ENCODE measurements around the gene FEZF2.

DNA sequence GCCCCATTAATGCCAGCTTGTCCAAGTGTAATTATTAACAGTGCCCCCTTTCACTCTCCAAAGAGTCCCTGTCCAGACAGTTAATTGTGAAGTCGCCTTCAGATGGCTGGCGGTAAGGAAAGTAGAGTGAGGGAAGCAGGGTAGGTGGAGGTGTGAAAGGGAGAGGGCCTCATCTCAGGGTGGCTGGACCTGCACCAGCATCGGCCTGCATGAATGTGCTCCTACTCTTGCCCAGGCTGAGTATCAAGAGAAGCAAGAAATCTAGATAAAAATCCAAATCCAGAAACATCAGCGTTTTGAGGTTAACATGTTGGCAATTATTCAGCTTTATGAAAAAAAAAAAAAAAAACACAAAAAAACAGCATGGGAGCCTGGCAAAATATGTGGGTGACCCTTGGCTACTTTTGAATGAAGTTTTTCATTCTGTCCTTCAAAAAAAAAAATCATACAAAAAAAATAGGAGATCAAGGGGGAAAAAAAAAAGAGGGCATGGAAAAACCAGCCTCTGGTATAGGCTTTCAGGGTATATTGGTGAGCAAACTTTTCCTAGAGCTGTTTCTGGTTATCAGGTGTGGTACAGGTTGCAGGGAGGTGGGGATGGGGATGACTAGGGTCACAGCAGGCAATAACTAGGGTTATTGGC lies 118.9 kb downstream of the PTPRG start:
- PRO-cap = no peak

DNA sequence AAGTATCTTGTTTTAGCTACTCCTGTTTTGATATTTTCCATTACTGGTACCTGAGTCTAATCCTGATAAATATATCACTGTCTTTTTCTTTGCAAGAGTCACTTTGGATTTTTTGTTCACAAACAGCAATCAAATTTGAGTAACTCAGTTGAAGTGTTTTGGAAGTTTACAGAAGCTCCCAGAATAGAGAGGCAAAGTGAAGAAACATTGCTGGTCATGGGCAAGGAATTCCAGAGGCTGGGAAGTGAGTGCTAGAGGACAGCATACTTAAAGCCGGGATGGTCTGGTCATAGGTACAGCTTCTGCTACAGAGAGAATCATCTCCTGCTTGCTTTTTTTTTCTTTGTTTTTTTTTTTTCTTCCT lies 153.4 kb downstream of the PTPRG start:
- PRO-cap = no peak

DNA sequence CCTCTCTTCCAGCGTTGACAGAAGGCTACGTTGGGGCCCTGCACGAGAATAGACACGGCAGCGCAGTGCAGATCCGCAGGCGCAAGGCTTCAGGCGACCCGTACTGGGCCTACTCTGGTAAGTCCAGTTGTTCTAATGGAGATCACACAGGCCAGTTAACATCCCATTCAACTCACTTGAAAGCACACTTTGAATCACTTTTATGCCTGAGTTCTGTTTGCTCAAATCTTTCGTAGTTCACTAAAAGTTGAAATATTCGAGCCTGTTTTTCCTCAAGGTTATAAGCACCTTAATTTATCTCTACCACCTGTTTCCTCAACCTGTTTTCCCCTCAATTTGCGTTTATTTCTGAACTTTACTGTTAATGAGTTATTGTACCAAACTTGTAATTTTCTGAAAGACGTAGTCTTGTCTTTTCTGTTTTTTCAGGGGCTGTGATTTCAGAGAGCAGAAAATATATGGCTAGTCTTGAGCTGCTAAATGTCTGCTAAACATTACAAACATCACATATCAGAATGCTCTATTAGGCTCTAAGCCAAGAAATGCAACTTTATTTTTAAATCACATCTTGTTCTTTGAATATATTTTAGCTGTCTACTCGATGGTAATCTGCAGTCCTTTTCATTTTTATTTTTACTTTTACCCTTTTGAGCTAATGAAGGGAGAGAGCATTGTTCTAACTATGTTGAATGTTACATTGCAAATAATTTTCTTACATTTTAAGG lies 187.7 kb downstream of the PTPRG start:
- PRO-cap = no peak

DNA sequence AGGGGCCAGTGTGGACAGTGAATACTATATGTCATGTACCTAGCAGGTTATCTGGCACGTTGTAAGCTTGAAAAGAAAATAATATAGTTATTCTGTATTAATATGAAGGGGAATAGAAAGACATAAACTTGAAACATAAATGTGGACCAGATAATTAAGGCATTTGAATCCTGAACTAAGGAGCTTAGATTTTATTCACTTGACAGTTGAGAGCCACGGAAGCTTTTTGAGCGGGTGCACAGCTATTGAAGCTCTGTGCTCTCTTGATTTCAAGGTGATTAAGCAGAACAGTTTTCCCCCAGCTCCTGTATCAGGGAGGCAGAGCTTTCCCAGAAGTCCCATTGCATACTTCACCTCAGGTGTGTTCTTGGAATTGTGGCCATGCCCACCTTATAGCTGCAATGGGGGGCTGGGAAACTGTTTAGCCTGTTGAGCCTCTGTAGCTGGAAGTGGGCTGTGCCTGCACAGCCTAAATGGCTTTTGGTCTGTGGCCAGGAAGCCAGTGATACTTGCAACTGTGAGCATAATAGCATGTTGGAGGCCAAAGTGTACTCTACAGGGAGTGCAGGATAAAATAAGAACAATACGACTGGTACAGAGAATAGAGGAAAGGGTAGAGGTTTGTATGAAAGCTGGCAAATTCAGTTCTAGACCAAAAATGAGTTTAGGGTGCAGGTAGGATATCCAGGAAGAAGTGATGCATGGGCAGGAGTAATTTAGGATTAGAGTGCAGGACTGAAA lies 248.4 kb downstream of the PTPRG start:
- PRO-cap = no peak

DNA sequence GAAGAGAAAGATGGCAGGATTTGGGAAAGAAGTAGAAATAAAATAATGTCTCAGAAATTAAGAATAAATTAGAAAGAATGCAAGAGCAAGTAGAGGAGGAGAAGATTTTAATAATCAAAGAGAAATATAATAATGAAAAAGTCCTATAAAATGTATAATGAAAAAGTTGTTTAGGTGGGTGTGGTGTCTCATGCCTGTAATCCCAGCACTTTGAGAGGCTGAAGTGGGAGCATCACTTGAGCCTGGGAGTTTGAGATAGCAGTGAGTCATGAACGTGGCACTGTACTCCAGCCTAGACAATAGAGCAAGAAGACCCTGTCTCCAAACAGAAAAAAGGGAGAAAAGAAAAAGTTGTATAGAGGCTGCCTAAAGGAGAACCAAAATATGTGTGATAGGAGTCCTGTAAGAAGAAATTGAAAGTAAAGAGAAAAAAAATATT lies 257.0 kb downstream of the PTPRG start:
- PRO-cap = no peak

DNA sequence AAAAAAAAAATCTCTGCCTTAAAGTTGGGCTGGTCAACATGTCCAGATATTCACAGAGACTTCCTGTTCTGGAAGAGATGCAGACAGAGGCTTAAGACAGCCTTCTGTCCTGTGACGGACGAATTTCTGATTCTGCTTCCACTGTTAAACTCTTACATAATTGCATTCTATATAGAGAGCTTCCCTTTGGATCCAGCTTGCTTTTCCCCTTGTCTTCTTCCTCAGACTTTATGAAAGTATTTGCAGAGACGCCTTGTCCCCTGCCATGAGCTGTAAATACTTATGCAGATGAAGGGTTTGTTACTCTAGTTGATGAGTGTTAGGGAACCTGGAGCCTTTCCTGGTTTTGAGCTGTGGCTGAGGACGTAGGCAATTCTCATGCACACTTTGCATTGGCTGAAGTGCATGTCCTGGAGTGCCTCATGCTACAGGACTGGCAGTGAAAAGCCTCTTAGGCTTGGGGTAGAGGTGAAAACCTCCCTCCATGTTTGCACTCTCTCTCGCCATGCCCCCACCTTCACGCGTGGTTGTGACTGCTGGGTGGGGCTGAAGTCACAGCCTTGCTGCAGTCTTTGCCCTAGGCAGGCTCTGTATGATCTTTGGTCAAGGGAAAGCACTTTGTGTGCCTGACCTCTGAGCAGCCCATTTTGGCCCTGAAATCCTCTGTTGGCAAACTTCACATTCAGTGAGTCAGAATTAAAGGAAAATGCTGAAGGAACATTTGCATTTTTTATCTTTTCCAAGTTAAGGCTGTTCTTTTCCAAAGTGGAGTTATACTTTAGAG lies 286.6 kb downstream of the PTPRG start:
- PRO-cap = no peak

- PRO-cap = no peak
Measured at GRCh38 chr3:61885665-61886063, 324.3 kb downstream of the PTPRG start.

DNA sequence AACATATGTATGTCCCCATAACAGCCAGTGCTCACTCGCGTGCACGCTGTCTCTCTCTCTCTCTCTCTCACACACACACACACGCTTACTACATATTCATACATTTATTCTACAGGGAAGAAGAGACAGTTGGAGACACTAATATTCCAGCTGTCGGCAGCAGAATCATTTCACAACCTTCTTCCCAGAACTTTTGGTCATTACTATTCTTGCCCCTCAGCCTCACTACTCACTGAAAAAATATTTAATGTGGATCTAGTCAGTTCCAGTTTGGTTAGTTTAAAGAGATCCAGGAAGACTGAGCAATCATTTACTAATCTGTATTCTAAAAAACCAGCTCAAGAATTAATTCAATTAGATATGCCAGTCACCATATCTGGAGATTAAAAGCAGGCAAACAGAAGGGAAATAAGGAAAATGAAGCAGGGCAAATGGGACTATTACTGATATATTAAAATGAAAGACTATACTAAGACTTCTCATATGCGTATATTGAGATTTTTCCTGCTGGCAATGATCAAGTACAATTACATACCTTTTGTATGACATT lies 362.5 kb upstream of the C3orf14 start:
- PRO-cap = no peak

DNA sequence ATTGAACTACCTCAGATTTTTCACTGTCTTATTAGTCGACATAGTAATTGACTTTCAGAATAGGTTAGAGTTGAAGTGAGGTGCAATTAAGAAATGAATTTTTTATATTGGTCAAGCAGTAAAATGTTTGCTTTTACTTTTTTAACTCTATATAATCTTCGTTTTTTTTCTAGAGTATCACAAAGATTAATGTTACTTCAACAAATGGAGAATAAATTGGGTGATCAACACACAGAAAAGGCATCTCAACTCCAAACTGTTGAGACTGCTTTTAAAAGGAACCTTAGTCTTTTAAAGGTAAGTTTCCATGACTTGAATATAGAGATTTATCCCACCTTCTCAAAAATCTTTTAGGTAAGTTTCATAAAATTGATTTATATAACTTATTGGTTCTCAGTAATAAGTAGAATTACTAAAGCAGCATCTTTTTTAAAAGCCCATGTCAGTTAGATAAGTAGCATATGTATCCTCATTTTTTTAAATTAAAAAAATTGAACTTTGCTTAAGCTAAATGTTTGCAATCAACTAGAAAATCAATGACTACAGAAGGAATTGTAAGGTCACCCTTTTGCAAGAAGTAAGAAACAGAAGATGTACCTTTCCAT lies 3.0 kb downstream of the C3orf14 start:
- PRO-cap = unidirectional peak, minus-strand start at position 350 of the sequence

- PRO-cap = no peak
Measured at GRCh38 chr3:62373363-62373723, at the start of gene FEZF2. Gene FEZF2 (minus strand): TSS chr3:62373550.

- PRO-cap = no peak
Measured at GRCh38 chr3:62607164-62607588, 233.8 kb upstream of the FEZF2 start.

GRCh38 chr3:64015363-64015684 lies 8.0 kb downstream of the PSMD6 start:
- PRO-cap = no peak

DNA sequence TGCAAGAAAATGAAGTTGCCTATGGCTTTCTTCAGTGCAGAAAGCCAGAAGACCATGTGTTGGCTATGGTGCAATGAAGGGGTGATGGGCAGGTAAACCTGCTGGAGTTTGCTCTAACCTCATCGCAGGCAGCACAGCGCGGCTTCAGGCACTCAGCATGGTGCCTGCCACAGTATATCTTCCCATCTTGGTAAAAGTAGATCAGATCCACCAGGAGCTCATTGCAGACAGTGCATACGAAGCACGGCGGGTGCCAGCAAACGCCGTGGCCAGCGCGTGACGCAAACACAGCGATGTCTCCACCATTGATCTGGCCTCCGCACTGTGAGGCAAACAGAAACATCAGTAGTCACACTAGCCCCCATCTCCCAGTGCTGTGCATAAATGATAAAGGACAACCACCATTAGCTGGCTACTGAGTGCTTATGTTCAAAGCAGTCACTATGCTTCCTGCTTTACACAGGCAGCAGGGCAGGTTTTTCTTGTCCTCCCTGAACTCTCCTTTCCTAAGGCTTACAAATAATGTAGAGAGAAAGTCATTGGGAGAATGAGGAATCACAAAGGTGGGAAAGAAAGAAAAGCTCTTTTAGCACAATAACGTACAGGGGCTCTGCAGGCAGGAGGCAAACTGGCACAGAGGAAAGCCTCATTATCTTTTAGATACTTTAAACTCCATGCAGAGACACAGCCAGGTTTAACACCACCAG lies 68.1 kb downstream of the PRICKLE2 start:
- PRO-cap = no peak

DNA sequence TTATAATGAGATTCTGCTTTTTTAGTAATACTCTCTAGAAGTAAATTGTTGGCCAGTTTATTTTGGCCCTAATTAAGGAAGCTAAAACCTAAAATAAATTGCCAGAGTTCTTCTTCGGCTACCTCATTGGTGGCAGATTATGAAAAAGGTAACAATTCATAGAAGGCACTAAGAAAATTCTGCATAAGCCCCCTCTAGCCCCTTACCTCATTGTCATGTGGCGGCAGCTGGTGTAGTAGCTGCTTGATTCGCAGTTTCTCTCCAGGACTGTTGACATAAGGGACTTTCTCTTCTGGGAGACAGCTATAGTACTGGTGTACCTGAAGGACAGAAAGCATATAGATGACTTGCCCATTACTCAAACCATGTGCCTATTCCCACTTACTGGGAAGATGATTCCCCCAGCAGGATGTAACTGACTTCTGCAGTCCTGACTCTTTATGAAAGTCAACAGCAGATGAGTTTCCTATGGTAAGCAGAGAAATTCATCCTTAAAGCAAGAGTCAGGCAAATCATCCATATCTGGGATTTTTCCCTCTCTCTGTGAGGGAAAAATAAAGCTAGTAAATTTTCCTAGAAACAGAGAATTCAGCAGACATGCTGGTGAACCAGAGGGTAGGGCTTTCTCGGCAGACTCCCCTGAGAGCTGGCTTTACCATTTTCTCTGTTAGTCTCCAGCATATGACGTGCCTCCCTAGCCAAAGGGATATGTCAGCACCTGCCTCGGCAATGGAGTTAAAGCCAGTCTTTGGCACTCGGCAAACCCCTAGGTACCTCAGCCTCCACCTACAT lies 62.3 kb downstream of the PRICKLE2 start:
- PRO-cap = no peak

GRCh38 chr3:64174266-64174658 lies 51.0 kb downstream of the PRICKLE2 start:
- PRO-cap = no peak

GRCh38 chr3:64188918-64189658 lies 36.2 kb downstream of the PRICKLE2 start:
- PRO-cap = no peak

- PRO-cap = no peak
Measured at GRCh38 chr3:64355173-64355915, 130.1 kb upstream of the PRICKLE2 start.

DNA sequence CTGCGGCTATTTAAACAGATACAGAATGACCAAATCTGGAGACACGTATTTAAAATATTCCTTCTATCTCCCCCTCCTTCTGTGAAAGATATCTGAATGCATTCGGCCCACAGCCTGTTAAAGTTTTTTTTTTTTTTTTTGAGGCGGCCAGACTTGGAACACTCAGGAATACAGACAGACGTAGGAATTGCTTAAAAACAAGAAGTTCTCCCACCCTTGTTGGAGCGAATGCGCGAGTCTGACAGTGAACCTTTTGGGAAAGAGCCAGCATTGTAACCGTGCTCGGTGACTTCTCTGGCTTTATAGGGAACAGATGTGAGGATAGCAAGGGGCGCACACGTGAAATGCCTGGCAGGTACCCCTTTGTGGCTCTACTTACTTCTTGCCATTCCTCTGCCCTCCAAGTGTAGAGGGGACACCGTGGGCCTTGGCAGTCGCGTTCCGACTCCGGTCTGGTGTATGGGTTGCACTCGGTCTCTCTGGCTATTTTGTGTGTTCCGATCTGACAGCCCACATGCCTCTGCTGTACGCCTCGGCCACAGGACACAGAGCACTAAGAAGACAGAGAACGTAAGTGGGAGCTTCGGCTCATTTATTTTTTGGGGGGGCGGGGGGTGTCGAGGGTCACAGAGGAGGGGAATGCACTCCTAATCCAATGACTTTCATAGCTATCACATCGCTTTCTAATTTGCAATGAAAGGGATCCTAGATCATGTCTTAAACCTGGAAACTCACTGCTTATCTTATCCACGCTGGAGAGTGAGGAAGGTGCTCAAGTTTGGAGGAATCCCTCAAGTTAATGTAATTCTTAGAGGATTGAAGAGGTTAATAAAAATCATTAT lies 126.4 kb downstream of the ADAMTS9 start:
- PRO-cap = no peak

- PRO-cap = no peak
Measured at GRCh38 chr3:64696918-64697314, 9.1 kb upstream of the ADAMTS9 start.

DNA sequence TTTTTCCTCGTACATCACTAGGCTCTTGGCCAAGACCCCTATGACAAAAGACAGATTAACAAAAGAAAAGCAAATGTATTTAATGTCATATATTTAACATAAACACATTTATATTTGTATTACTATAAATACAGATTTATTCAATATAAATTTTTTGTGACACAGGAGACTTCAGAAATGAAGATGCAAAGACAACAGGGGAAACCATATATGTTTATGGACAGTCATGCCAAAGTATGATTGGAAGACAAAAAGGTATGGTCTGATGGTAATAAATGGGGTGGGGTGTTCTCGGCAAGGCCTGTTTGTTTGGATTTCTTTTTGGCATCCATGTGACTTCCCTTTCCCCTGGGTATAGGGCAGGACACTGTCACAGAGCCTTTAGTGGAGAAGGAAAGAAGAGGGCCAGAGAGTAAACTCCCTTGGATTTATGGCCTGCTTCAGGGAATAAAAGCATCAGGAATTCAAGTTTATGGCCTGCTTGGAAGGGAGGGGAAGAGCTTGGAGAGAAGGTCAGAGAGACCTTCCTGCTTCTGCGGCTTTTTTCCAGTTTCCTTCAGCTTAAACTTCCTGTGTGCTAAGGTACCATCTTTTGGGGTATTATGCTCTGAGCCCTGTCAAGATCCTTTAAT lies 179.3 kb upstream of the ADAMTS9 start:
- PRO-cap = no peak

Measured in colic lymph node (tissue), 1 donor.